RPMI7951 (cell line): ENCODE results near the gene OXTR.

DNA sequence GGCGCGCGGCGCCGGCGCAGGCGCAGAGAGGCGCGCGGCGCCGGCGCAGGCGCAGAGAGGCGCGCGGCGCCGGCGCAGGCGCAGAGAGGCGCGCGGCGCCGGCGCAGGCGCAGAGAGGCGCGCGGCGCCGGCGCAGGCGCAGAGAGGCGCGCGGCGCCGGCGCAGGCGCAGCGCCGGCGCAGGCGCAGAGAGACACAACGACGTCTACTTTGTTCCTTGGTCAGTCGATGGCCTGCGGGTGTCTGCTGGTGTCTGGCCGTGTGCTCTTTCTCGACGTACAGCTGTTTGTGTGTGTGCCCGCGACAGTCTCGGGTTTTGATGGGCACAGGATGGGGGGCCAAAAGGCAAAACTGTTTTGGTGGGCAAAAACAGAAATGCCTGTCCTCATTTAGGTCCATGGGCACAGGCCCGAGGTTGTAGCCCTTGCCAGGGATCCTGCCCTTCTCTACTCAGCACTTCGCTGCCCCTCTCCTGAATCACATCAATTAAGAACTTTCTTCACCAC is 184.9 kb upstream of the CHL1 start:
- RAMPAGE, long total RNA: no peak

GRCh38 chr3:198192-198555 is 1.6 kb downstream of the CHL1 start:
- RAMPAGE, long total RNA: no peak

DNA sequence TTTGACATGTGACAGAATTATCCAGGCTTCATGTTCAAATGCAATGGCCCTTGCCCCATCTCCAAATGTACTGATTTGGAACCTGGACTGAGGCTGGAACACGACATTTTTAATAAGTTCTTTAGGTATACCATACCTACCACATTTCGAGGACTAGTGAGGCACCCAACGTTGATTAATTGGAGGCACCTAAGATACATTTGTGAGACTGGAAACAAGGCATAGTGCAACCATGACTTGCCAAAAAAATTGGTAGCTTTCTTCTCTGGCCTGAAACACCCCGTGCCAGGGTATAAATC is 179.7 kb downstream of the CHL1 start:
- RAMPAGE, long total RNA: no peak

DNA sequence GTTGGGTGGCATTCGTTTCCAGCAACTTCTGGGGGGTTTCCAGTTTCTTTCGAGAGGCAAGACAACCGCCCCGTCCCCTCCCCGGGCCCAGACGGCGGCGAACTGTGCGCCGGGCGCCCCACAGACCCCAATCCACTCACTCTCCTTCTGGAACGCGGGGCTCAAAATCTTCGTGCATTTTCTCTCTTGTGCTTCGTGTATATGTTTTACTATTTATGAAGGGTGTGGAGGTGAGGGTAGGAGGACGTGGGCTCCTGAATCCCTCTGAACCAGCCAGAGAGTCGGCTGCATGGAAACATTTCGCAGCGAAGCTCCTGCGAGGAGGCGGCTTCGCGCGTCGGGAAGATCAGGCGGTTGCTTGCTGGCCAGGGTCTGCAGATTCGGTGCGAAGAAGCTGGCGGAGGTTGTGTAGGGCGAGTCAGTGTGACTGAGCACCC is 1.0 kb downstream of the CNTN4 start:
- RAMPAGE, long total RNA: no peak

- RAMPAGE, long total RNA: no peak
Measured at GRCh38 chr3:2152958-2153491, 54.4 kb downstream of the CNTN4 start.

DNA sequence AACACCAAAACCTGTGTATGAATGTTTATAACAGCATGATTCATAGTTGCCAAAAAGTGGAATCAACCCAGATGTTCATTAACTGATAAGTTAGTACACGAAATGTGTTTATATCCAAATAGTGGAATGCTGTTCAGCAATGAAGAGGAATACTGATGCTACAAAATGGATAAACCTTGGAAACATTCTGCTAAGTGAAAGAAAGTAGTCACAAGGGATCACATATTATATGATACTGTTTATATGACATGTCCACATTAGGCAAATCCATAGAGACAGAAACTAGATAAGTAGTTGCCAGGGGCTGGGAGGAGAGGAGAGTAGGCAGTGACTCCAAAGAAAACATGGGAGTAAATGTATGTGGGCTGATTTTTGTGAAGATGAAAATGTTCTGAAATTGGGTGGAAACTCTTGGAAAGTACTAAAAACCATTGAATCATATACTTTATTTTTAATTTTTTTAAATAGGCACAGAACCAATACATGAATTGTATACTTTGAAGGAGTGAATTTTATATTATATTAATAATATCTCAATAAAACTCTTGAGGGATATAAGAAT is 123.5 kb downstream of the CNTN4 start:
- RAMPAGE, long total RNA: no peak

- RAMPAGE, long total RNA: no peak
Measured at GRCh38 chr3:2872924-2873225, 237.3 kb downstream of the IL5RA start.

DNA sequence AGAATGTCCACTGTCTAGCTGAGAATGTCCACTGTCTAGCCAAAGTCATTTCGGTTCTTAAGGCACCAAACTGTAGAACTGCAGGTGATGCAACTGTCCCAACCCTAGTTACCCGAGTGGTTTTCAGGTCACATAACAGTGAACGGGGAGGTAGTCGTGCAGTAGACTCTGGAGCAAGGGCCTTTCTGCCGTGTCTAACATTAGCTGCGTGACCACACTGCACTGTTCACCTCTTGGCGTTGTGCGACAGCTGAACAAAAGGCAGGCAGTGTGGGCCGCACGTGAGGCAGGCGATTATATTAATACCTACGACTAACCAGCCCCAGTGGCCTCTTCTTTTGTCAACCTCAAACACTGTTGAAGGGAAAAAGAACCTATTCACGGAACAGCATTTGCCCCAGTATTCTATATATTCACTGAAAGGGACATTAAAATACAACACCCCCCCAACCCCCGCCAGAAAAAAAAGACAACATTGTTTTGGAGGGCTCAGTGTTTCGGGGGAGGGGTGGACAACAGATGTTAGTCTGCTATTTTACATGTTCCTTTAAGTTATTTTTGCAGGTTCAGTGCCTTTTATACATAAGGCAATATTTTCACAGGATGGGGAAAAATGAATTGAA is 2.9 kb downstream of the LRRN1 start:
- RAMPAGE, long total RNA: no peak

DNA sequence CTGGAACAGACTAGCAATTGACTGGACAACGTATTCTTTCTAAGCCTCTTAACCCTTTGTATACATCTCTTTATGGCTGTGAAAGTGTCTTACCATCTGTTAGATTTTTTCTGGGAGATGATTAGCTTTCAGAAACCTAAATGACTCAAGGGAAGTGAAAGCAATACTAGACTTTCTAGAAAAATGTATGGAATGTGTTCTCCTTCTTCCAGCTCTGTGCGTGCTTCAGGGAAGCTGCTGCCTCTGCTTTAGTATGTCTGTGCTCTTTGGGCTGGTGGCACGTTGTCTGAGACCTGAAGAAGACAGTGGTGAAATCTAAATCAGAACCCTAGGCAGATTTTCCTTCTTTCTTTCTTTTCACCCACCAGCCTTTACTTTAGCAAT is 89.5 kb downstream of the ITPR1 start:
- RAMPAGE, long total RNA: no peak

DNA sequence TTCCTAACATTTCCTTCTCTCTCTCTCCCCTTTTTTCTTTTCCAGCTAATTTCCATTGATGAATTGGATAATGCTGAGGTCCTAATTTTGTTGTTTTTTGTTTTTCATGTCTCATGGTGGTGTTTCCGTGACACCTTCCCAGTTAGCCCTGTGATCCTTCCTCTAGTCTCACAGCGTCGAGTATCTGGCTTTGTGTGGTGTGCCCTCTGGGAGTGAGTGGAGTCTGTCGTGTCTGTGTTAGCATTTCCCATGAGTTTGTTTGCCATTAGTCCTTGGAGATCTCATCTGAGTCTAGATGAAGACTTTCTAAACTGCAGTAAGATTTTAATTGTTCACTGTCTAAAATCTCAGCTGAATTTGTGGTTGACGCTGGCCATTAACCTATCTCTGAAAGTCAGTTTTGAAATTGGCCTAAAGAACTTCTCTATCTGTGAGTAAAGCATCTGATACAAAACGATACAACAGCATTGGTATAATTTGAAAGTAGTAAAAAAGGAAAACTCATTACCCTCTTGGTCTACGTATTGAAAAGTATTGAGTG is 224.2 kb downstream of the ITPR1 start:
- RAMPAGE, long total RNA: no peak

DNA sequence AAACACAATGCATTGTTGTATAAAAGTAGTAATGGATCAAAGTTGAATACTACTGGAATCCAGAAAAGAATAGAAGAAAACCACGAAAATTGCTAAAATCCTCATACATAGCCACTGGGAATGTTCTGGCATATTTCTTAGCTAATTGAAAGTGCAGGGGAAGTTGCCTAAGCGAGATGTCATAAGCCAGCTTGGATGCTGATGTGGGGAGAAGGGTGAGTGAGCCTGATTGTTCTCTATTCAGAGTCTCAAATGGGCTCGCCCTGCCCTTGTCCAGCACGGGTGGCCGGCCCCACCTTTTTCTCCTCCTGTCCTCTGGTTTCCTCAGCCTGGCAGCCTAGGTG is 151.1 kb upstream of the BHLHE40 start:
- RAMPAGE, long total RNA: no peak

DNA sequence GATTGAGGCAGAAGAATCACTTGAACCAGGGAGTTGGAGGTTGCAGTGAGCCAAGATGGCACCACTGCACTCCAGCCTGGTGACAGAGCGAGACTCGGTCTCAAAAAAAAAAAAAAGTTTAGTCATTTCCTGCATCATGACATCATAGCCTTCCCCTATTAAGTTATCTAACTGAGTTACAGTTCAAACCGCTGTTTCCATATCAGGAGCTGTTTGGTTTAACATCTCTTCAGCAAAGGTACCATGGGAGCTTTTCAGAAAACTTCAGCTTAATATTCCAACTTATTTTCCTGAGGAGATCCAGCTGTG is 77.5 kb upstream of the BHLHE40 start:
- RAMPAGE, long total RNA: no peak

GRCh38 chr3:4984602-4985025 is 5.4 kb downstream of the BHLHE40 start:
- RAMPAGE, long total RNA: no peak

GRCh38 chr3:5189220-5189527 is 1.7 kb downstream of the EDEM1 start:
- RAMPAGE, long total RNA: no peak

DNA sequence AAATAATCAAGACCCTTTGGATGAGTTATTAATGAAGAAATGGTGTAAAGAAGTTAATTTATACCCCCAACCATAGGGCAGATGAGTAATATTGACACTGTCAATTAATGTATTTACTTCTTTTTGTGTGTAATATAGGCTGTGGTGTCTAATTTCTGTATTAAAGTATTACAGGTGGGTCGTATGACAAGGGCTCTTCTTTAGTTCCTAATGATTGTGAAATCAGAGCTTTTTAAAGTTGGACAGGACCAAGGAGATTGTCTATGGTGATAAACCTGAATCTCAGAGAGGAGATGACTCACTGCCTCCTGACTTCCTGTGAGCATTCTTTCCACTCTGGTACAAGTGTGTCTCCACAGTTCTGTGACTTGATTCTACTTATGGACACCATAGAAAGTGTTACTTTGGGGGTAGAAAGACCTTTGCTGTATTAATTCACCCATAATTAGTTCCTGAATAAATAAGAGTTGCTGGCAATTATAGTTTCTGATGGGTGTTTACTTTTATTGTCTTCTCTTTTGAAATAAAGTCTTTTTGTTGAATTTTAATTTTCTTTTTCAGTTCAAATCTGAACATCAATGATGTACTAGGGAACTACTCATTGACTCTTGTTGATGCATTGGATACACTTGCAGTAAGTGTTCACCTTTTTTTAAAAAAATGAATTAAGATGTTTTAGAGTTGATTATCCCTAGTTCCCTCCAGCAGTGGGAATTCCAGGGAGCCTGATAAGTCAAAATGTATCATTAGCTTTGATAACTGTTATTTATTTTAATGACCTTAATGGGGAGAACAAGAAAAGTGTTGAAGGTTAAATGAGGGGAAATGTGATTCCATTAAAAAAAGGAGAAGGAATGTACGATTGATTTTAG is 7.4 kb downstream of the EDEM1 start:
- RAMPAGE, long total RNA: no peak

GRCh38 chr3:7024002-7024440 is 163.1 kb downstream of the GRM7 start:
- RAMPAGE, long total RNA: no peak

GRCh38 chr3:7309505-7310323 is 448.8 kb downstream of the GRM7 start:
- RAMPAGE, long total RNA: no peak

DNA sequence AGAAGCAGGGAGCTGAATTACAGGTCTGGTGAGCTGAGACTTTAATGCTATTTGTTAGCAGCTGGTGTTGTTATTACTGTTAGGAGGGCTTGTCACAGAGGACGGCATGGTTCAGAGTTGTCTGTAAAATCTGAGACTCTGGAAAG is 23.3 kb upstream of the CAV3 start:
- RAMPAGE, long total RNA: no peak

GRCh38 chr3:8769328-8770214 is at the start of gene OXTR:
Gene OXTR, minus strand, starts transcription at chr3:8769613.
- RAMPAGE, long total RNA: no peak

GRCh38 chr3:8964629-8965623 is 1.7 kb upstream of the RAD18 start:
- RAMPAGE, long total RNA: no peak